H4 (cell line): ENCODE data around the gene YTHDC1.

DNA sequence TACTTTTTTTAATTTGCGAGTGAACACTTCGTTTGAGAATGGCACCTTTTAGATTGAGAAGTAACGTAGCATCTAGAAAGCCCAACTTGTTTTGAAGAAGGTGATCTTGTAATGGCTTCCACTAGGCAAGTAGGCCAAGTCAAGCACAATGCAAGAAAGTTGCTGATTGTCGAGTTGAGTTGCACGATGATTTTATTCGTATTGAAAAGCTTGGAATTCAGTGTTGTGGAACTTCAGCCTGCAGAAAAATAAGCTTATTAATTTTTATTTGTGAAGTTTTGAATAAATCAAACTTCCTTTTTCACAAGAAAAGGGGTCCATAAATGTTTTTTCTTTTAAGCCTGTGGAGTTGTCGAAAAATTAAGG, 2.0 kb downstream of the REST start:
- RAMPAGE, long total RNA: no peak

GRCh38 chr4:56910530-56911395, 3.1 kb downstream of the REST start:
- RAMPAGE, long total RNA: no peak

GRCh38 chr4:57021834-57022549, 43.3 kb downstream of the POLR2B start:
- RAMPAGE, long total RNA: no peak

GRCh38 chr4:57071144-57071932, 38.8 kb downstream of the IGFBP7 start:
- RAMPAGE, long total RNA: no peak

DNA sequence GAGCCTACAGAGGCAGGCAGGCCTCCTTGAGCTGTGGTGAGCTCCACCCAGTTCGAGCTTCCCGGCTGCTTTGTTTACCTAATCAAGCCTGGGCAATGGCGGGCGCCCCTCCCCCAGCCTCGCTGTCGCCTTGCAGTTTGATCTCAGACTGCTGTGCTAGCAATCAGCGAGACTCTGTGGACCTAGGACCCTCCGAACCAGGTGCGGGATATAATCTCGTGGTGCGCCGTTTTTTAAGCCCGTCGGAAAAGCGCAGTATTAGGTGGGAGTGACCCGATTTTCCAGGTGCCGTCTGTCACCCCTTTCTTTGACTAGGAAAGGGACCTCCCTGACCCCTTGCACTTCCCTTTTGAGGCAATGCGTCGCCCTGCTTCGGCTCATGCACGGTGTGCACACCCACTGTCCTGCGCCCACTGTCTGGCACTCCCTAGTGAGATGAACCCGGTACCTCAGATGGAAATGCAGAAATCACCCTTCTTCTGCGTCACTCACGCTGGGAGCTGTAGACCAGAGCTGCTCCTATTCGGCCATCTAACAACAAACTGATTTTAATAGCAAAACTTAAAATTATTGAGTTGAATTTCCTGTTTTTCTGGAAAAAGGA, 363.3 kb upstream of the ADGRL3 start:
- RAMPAGE, long total RNA: no peak

DNA sequence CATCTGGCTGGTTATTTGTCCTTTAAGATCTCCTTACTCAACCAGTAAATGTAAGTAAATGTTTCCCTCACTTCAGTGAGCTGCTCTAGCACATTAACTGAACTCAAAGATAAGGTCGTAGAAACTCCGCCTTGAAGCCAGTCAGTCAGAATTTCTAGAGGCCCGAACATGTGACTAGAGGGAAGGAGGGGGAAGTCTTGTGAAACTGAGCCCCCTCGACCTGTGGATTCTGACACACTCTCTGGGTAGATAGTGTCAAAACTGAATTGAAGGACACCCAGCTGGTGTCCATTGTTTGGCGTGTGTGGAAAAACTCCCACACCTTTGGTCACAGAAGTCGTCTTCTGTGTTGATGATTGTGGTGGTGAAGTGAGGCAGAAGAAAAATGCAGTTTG, 933.9 kb downstream of the ADGRL3 start:
- RAMPAGE, long total RNA: no peak

GRCh38 chr4:62135565-62136141, 935.5 kb downstream of the ADGRL3 start:
- RAMPAGE, long total RNA: no peak

DNA sequence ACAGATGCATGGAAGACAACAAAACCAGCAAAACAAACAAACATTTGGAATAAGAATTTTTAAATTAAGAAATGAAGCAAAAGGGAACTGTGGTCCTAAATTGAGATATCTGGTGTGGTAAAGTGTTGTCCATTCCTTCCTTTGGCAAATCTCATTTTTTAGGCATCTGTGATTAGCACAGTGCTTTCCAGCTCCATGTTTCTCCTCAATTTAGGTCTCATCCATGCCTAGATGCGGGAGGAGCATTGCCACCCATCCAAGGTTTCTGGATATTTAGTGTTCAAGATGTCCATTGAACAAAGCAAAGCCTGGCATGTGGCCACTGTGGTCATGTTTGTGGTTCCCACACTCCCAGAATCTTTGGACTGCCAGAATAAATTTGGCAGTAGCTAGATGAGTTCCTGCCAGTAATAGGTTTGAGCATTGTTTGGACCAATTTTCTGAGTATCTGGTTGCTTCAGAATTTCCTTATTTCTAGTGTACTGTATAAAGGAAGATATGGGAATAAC, 1124.0 kb downstream of the ADGRL3 start:
- RAMPAGE, long total RNA: no peak

DNA sequence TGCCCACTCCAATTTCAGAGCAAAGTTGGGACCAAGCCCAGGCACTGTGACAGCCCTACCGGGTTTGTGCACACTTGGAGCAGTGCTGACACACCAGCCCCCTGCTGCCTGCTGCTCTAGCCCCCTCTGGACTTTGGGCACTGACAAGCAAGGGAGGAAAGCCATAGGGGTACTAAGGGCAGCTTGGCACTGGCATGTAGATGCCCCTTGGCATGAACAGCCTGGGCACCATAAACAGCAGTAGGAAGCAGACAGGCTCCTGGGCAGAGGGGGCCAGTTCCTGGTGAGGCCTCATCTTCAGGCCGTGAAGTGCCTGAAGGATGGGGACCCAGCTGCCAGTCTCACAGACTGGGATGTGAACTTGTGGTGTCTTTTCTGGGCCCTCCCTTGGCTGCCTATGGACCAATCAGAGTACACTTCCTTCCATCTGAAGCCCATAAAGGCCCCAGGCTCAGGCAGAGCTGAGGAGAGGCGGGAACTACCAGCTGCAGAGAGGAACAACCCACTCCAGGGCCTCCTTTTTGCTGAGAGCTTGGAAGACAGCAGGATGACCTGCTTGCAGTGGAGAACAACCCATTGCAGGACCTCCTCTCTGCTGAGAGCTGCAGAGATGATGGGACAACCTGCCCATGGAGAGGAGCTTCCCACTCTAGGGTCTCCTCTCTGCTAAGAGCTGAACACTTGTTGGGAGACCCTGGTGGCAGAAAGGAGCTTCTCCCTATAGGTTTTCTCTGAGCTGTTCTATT, 68.6 kb downstream of the TECRL start:
- RAMPAGE, long total RNA: no peak

- RAMPAGE, long total RNA: no peak
Observed at GRCh38 chr4:65333104-65333545, 337.2 kb downstream of the EPHA5 start.

- RAMPAGE, long total RNA: no peak
Observed at GRCh38 chr4:66574900-66575649, 904.8 kb upstream of the EPHA5 start.

- RAMPAGE, long total RNA: no peak
Observed at GRCh38 chr4:67513992-67514434, 31.3 kb downstream of the CENPC start.

GRCh38 chr4:67581518-67581854, 23.0 kb downstream of the STAP1 start:
- RAMPAGE, long total RNA: no peak

GRCh38 chr4:67701633-67701861, 592 bp upstream of the UBA6 start:
- RAMPAGE, long total RNA: no peak

DNA sequence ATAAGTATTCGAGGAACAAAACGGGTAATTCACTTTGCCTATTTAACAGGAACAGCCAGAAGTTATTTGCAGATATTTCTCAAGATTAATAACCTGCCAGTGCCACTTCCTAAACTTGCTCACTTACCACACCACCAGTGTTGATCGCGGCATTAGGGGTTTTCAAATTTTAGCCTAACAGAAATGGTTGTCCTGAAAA, 808 bp downstream of the YTHDC1 start:
- RAMPAGE, long total RNA: no peak

DNA sequence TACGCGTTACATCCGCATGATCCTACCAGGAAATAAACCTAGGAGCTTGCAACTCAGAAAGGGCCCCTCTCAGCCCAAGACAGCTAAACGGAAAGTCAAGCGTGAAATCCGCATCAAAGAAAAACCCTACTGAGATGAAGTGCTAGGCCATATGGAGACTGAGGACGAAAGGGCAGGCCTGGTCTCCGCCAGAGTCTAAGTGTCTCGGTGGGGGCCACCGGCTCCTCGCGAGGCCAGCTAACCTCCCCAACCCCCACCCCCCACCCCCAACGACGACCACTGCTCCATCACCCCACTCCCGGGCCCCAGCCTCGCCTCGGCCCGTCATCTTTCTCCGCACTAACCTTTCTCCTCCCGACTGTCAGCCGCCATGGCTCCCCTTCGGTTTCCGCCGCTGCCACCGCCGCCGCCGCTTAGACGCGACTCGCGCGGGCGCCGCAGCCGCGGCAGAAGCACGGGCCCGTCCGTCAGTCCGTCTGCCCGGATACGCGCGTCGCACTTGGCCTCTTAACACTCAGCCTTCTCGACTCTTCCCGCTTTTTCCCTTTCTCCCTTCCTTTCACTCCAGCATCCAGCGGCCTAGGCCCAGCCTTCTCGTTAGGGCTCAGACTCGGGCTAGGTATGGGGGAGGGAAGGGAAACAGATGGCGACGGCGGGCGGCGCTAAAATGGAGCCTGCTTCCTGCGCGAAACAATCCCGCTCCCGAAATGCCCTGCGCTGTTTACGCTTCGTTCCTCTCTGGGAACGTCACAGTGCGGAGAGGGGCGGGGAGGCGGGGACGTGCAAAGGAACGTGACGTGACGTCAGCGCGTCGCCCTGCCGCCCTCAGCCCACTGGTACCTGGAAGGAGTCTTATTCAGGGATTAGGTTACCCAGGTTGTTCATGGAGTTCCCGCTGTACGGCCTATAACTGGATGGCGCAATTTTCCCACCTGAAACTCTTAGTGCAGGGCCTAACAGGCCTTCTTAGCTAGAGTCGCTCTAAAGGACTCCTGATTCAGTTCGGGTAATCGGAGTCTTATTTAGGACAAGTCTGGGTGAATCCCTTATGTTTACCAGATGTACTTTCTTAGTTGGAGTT, at the start of gene YTHDC1:
Gene YTHDC1, minus strand, starts transcription at position 709 of the 1,081 bp plus-strand sequence.
- RAMPAGE, long total RNA: start-site peak on the minus strand centred at position 641 of the sequence, 90 bp wide, 169 reads

- RAMPAGE, long total RNA: no peak
Observed at GRCh38 chr4:68649897-68650575, 20.4 kb downstream of the UGT2B15 start.

- RAMPAGE, long total RNA: no peak
Observed at GRCh38 chr4:69054531-69055213, 41.6 kb upstream of the UGT2B7 start.

GRCh38 chr4:69057383-69057786, 38.9 kb upstream of the UGT2B7 start:
- RAMPAGE, long total RNA: no peak

DNA sequence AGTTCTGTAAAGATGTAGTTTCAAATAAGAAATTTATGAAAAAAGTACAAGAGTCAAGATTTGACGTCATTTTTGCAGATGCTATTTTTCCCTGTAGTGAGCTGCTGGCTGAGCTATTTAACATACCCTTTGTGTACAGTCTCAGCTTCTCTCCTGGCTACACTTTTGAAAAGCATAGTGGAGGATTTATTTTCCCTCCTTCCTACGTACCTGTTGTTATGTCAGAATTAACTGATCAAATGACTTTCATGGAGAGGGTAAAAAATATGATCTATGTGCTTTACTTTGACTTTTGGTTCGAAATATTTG, 574 bp downstream of the UGT2B7 start:
- RAMPAGE, long total RNA: no peak